OCI-LY7 (cell line): Measurements from ENCODE around the genes SMAD9, SUPT20H and FREM2.

DNA sequence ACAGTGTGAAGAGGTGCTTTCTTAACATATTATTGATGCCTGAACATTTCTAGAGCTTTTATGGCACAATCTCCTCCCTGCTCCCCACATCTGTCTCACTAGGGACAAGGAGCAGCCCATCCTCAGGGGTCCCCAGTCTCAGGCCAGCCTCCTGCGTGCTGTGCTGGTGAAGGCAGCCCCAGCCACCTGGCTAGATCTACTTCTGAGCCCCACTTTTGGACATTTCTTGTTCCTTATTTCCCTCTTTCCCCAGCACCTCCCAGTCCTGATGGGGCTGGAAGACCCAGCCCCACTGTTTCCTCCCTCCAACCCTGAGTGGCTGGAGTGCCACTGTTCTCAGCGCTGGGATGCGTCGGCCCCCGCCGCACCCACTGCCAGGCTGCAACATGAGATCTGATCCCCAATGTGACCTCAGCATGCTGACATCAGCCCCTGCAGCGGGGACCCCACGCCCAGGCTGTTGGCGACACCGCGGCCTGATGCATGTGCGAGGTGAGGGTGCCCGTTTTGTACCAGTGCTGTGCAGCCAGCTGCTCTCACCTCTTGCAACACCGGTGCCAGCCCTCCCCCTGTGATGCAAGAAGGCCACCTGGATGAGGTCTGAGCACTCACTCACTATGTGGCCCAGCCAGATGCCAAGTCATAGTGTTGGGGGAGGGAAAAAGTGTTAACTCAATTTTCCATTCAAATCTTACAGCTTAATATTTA lies 143.2 kb downstream of the DCLK1 start:
- PRO-cap: no peak
- RAMPAGE, long total RNA: no peak

- PRO-cap: no peak
- RAMPAGE, long total RNA: no peak
These were observed 61.5 kb downstream of the DCLK1 start for GRCh38 chr13:36069666-36070098.

- PRO-cap: no peak
- RAMPAGE, long total RNA: no peak
These were observed 6.5 kb upstream of the CCDC169 start for GRCh38 chr13:36303883-36304782.

- PRO-cap: no peak
- RAMPAGE, long total RNA: no peak
These were observed 2.2 kb downstream of the SPART start for GRCh38 chr13:36343682-36344673.

DNA sequence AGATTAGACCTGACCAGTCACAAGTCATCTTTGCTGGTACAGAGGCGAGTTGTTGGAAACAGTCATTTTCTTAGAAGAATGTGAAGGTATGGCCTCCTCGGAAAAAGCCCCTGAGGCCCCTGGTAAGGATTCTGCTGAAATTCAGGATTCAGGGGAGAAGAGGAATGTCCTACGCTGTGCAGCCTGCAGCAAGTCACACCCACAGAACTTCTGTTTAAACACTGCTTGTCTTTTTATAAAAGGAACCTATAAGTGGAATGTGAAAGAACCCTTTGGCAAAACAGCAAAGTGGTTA lies 11.1 kb upstream of the SPART start:
- PRO-cap: no peak
- RAMPAGE, long total RNA: no peak

DNA sequence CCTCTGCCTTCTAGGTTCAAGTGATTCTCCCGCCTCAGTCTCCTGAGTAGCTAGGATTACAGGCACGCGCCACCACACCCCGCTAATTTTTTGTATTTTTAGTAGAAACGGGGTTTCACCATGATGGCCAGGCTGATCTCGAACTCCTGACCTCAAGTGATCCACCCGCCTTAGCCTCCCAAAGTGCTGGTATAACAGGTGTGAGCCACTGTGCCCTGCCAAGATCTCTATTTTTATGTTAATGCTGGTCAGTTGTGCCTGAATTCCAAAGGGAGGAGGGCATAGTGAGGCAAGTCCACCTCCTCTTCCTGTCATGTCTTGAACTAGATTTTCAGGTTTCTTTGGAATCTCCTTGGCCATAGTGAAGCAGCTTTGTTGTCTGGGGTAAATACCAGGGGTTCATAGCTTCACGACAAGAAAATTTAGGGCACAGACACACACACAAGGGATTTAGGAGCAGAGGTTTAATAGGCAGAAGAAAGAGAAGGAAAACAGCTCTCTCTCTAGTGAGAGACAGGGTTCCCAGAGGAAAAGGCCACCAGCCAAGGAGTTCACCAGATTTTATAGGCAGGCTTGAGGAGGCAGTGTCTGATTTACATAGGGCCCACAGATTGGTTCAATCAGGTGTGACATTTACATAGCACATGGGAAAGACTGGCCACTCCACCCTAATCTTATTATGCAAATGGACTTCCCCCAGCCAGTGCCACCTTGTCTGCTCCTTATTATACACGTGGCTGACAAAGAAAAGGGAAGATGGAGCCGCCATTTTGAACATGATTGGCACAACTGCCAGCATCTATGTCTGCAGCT lies 57.0 kb upstream of the RFXAP start:
- PRO-cap: no peak
- RAMPAGE, long total RNA: no peak

GRCh38 chr13:36850981-36851956 lies 32.2 kb downstream of the RFXAP start:
- PRO-cap: no peak
- RAMPAGE, long total RNA: no peak

- PRO-cap: no peak
- RAMPAGE, long total RNA: no peak
These were observed 43.4 kb downstream of the RFXAP start for GRCh38 chr13:36862349-36862802.

DNA sequence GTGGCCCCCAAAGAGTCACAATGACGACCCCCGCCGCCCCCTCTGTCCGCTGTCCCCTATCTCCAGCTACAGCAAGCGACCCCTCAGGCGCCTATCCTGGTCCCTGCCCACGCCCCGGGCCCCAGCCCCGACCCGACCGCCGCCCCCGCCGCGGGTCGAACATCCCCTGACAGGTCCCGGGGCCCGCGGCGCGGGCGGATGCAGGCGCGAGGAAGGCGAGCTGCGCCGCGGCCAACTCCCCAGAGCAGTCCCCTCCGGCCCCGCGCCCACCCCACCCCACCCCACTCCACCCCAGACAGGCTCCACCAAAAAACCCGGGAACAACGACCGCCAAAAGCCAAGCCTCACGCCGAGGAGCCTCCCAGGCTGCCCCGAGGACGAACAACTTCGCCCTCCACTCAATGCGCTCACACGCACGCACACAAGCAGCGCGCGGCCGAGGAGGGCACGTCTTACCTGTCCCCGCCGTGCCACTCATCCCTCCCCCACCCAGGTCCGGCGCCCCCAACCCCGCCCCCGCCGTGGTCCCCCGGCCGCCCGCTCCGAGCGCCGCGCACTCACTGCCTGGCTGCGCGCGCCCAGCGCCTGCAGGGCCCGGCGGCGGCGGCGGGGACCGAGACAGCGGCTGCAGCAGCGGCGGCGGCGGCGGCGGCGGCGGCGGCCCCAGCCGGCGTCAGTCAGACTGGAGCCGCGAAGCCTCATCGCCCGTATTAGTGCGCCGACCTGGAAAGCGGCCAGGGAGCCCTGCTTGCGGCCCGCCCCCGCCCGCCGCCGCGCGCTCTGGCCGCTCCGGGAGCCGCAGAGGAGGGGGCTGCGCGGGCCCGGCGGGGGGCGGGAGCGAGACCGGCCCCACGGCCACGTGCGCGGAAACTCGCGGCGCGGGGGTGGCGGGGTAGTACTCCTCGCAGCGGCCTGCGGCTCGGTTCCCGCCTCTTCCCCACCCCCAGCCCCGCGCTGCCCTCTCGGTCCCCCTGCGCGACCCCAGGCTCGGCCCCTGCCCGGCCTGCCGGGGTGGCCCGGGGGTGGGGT lies at the start of gene SMAD9:
Gene SMAD9 (minus strand): TSS at position 684 of the 1,029 bp plus-strand sequence.
- PRO-cap: bidirectional peak, plus-strand start at position 176 of the sequence, minus-strand start at position 168 of the sequence; bidirectional peak, plus-strand start at position 868 of the sequence, minus-strand start at position 684 of the sequence
- RAMPAGE, long total RNA: no peak

GRCh38 chr13:37058806-37060098 lies at the start of gene SUPT20H:
SUPT20H (minus strand) TSS chr13:37059688.
- PRO-cap: unidirectional peak, plus-strand start at chr13:37059002; bidirectional peak, plus-strand start at chr13:37059227, minus-strand start at chr13:37059257; bidirectional peak, plus-strand start at chr13:37059775, minus-strand start at chr13:37059631
- RAMPAGE, long total RNA: no peak

- PRO-cap: no peak
- RAMPAGE, long total RNA: no peak
These were observed 126.6 kb downstream of the POSTN start for GRCh38 chr13:37471971-37472355.

DNA sequence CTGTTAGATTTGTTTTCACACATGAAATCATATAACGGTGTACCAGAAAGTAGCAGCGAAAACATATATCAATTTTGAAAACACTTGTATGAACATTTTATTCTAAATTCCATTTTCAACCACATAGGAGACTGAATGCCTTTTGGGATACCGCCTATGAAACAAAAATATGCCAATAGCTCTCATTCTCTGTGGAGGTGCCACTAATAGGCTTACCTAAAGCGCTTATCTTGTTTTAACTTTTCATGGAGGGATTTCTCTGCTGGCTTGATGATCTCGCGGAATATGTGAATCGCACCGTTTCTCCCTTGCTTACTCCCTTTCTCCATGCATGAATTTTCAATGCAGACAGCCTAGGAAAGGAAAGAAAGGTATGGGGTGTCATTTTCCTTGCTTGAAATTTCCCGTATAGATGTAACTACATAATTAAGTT lies 18.2 kb downstream of the POSTN start:
- PRO-cap: no peak
- RAMPAGE, long total RNA: no peak

DNA sequence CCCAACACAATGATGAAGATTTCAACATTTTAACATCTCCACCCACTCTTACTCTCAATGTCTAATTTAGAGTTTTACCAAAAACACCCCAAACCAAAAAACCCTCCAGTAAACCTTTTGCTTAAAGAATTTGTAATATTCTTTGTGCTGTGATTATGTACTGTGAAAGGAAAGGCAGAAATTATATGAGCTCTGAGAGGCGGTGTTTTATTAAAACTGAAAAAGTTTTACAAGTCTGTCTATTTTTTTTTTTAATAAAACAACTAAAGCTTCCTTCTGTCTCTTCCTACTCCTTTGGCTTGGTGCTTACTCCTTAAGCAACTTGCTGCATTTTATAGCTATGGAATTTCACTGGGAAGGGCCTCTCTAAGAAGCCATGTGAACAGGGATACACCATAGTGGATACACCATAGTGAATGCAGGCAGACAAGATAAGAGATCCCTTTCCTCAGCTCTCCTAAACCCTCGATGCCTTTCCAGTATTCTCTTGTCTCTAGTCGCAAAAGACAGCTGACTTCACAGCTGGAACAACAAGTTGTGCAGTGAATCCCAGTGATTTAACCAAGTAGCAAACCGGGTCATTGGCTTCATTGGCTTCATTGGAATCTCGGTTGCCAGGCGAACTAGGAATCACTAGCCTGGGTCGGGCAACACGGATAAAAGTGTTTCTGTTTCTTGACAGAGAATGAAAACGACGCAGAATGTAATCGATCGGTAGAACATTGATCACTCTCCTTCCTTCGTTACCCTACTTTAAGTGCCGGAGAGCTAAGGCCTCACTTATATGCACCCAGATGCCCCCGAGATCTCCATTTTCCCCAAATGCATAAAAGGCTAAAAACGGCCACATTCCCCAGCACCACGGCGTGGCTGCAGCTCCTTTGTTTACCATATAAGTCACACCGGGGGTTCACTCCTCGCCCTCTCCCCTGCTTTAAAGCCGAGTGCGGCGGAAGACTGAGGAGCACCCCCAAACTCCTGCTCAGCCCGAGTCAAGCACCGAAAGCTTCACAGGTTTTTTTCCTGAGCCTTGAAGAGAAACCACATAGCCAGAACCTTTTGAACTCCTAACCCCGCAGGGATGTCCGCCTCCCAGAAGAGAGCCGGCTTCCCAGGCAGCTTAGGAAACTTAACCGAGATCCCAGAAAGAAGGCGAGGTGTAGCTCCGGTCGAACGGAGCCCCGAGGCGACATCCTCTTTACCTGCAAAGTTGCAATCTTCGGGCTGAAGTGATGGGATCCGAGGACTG lies 755 bp downstream of the TRPC4 start:
- PRO-cap: no peak
- RAMPAGE, long total RNA: no peak

DNA sequence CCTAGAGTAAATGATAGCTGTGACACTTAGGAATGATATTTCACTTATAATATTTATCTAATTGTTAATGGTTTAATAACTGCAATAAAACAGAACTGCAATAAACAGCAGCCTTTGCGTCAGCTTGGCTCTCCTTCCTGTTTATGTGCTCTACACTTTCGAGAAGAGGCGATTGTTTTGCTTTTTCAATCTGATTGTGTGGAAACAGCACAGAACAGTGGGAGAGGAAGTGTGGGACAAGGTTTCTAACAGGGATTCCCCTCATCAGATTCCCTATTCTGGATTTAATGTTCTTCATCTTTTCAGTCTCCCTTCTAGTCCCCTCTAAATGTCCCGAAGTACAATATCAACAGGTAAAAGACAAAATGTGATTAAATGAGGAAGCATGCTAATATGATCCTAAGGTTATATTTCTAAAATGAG lies 17.4 kb upstream of the TRPC4 start:
- PRO-cap: no peak
- RAMPAGE, long total RNA: no peak

- PRO-cap: no peak
- RAMPAGE, long total RNA: no peak
These were observed 11.7 kb downstream of the UFM1 start for GRCh38 chr13:38360980-38362072.

DNA sequence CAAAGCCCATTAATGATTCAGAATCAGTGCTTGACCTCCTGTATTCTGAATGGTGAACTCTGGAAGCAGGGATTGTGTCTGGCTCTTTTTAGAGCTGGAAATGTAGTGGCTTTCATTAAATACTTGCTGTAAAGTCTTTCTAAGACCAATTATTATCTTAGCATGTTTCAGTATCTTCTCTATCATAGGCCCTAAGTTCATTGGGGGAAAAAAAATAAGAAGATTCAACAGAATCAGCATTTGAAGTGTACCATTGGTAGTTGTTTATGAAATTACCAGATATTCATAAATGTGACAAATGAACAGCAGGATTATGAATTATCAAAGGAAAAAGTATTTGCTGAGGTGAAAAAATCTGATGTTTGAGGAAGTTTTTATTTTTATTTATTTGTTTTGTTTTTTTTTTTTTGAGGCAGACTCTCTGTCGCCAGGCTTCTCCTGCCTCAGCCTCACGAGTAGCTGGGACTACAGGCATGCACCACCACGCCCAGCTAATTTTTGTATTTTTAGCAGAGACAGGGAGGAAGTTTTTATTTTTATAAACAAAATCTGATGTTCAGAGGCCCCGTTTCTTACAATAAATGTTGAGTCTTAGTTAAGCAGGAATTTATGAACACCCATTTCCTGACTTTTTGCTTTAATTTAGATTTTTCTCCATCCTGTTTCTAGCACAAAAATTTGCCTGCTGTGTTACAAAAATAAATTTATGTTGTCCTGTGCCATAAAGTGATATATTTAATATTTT lies 12.6 kb downstream of the UFM1 start:
- PRO-cap: no peak
- RAMPAGE, long total RNA: no peak

DNA sequence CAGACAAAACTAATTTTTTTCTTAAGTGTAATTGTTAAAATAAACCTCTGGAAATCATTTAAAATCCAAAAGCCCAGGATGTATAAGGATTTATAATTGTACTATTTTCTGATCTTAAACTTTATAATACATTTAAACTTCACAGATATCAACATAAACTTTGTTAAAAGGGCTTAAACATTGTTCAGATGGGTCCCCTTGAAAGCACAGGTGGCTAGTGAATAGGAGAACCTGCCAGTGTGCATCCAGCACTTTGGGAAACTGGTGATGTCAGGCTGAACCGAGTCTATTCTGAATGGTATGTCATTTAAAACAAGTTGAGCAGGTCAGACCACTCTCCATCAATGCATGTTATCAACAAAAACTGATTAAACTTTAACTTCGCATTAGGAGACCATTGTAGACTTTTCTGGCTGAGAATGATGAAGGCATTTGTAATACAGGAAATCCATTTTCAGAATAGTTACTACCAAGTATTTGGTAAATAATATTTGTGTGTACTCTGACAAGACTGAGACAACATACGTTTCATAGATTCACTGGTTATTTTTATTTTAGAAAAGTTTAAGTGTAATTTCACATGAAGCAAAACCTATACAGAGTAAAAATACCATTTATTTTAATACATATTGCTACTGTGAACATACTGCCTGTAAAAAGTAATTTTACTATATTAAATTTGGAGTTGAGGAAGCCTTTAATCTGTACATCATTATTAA lies 50.1 kb upstream of the FREM2 start:
- PRO-cap: no peak
- RAMPAGE, long total RNA: no peak

GRCh38 chr13:38686603-38687724 lies at the start of gene FREM2:
FREM2 (plus strand) TSS chr13:38687077.
- PRO-cap: no peak
- RAMPAGE, long total RNA: no peak

DNA sequence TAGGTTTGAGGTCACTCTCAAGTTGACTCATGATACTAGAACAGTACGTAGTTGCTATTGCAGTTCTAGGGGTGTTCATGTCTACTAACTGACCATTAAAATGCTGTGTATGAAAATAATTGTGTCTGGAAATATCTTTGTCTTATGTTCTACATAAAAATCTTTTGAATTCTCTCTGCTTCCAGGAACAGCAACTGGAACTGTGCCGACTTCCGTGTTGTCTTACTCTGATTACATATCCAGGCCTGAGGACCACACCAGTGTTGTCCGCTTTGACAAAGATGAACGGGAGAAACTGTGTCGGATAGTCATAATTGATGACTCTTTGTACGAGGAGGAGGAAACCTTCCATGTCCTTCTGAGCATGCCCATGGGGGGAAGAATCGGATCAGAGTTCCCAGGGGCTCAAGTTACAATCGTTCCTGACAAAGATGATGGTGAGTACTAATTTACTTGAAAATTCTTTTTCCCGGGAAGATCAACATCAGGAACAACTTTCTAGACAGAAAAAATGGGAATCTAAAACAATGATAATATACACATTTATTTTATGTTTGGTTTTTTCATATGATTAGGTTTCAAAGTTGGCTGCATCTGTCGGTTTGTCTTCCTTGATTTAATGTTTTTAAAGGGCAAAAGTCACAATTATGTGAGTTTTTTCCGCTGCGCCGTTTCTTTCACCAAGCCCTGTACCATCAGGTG lies 97.6 kb downstream of the FREM2 start:
- PRO-cap: no peak
- RAMPAGE, long total RNA: no peak

DNA sequence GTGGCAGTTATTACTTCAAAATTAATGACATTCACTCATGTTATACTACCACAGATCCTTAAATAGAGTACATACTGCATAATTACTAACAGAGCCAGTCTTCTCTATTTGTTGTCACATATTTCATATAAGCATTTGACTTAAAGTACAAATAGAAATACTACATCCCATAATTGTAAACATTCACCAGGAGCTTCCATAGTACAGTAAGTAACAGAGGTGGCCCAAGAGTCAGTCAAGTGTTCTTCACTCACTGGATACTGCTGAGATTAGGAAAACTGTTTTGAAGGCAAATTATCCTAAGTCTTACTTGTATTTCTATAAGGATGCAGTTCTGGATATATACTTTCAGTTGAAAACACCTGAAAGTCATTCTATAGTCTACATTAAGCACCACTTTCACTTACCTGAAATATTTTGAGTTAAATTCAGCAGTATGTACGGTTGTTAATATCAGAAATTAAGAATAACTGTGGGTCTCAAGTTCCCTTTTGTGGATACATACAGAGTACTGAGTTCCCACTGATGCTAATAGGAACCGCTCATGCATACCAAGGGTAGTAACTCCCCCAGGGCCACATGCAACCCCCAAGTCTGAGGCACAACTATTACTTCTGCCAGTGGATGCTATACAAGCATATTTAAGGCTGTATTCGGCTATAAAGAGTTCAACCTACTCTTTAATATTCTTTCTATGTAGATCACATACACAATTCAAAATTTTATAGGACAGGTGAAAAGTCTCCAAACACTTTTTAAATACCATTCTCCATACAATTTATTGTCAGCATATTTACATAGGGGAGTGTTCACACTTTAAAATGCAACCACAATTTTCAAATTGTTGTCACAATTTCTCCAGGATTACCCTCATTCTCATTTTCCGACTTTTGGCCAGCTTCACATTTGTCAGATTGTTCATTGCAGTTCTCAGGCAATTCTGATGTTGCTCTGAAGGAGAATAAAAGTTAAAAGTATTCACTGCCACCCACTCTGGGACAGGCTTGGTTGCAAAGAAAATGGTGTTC lies 20.1 kb upstream of the STOML3 start:
- PRO-cap: no peak
- RAMPAGE, long total RNA: no peak